Right common carotid artery plus branches (tissue), 1 donor: Measurements from ENCODE around the genes PLS3, UPF3B and NKAP.

DNA sequence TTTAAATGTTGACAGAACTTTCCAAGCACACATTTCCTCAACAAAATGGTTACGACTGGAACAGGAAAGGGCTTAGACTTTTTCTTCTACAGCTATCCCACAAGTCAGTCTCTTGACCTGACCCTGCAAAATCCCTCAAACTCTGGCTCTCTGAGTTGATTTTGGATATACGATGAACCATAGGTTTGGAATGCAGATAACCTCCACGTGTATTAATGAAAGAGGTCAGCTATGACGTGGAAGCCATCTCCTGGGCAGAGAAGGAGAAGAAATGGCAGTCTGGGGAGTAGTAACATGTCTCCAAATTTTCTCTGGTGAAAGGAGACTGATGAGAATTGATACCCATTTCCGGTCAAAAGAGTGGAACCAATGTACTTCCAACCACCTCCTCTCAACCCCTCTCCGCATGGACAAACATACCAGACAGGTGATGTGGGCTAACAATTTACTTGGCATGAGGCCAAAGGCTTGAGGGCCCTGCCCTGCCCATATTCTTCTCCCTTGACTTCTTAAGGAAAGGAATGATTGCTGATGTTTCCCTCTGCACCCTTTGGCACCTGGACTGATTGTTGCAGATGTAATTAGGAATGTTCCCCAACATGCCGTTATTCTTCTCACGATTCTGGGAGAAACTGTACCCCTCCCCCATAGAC lies 697 bp upstream of the PLS3 start:
- PRO-cap = no peak

DNA sequence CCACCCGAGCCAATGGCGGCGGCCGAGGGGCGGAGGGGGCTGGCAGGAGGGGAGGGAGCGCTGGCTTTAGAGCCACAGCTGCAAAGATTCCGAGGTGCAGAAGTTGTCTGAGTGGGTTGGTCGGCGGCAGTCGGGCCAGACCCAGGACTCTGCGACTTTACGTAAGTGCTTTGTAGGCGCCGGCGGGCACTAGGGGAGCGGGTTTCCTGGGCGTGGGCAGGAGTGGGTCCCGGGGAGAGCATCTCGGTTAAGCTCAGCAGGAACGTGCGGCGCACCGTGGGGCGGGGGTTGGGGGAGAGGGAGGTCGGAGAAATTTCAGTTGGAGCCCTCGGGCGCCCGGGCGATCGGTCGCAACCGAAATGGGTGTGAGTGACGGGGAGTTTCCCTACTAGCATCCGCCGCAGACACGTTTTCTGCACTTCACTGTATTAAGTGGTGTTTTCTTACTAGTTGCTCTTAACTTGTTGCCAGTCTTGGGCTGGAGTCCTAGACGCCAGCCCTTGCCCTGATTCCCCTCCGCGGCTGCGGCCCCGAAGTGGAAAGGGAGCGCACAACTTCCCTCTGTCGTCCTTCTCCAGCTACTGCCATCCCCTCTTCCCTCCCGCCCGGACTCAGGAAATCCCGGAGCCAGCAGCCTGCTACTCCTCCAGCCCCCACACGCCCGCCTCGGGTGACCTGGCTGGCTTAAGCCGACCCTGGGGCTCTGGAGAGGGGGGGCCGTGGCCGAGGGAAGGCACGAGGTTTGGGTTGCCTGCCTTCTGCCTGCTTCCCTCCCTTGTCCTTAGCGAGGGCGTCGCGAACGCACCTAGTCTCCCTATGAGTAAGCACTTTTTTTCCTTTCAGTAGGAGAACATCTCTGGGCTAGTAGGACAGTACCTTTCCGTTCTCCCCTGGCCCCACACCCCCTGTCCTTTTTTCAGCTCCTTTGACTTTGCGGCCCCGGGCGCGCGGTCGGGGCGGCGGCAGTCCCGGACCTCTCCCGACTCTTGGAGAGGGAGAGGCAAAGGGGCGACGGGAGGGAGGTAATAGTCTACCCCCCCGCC lies at the start of gene PLS3:
Gene PLS3, plus strand, starts transcription at position 75 of the 1,043 bp plus-strand sequence.
- PRO-cap = bidirectional peak, plus-strand start at position 97 of the sequence, minus-strand start outside the sequence; unidirectional peak, plus-strand start at position 318 of the sequence; bidirectional peak, plus-strand start at position 845 of the sequence, minus-strand start at position 783 of the sequence; unidirectional peak, minus-strand start at position 988 of the sequence

- PRO-cap = no peak
Measured at GRCh38 chrX:115589410-115589829, 28.4 kb downstream of the PLS3 start.

- PRO-cap = no peak
Measured at GRCh38 chrX:115690557-115691139, 129.7 kb downstream of the PLS3 start.

DNA sequence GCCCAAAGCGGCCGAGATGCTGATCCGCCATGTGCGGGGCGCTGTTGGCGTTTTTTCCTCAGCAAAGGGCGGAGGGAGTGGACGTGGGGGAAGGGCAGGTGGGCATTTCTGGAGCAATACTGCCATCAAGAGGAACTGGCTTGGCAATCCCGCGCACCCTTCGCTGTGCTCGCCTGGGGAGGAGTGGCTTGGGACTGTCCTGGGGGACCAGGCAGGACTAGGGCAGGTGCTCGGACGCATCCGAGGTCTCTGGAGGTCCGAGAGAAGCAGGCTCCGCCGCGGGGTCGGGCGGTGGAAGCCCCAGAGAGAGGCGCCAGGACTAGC lies 174.2 kb downstream of the PLS3 start:
- PRO-cap = no peak

DNA sequence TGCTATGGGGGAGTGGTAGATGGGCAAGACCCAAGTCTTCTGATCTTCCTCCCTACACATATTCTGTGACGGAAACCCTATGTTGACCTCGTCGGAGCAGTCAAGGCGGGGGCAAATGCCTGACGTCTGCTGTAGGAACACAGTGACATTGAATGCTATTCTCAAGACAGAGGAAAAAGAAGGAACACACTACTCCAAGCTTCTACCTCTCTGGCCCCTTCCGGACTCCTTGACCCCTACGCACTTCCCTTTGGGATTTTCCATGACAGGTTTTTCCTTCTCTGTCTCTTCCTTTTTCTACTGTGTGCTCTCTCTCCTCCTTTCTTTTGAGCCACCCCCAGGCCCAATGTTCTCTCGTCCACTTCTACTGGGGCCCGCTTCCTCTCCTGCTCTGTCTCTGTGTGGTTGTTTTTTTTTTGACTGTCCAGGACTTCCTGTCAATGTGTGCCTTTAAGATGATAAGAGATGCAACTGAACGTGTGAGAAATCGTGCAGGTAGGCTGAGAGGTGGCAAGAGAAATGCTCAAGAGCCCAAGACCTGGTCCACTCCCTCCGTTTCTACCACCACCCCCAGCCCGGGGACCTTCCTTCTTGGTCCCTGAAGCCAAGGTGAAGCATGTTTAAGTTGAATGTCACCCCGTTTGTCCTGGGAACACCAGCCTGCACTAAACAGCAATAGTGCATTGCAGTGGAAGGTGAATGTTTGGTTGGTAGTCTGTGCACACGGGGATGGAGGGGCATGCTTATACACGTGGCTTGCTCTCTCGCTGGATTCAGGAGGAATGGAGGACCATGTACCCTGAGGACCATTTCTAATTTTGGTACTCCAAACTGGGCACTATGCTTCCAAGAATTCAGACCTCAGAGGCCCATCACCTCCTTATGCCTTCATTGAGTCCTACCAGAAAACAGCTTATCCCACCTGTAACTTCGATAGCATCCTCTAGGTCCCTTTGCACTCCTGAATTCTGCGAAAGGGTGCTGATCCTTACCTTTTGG lies 270.8 kb upstream of the AGTR2 start:
- PRO-cap = no peak

DNA sequence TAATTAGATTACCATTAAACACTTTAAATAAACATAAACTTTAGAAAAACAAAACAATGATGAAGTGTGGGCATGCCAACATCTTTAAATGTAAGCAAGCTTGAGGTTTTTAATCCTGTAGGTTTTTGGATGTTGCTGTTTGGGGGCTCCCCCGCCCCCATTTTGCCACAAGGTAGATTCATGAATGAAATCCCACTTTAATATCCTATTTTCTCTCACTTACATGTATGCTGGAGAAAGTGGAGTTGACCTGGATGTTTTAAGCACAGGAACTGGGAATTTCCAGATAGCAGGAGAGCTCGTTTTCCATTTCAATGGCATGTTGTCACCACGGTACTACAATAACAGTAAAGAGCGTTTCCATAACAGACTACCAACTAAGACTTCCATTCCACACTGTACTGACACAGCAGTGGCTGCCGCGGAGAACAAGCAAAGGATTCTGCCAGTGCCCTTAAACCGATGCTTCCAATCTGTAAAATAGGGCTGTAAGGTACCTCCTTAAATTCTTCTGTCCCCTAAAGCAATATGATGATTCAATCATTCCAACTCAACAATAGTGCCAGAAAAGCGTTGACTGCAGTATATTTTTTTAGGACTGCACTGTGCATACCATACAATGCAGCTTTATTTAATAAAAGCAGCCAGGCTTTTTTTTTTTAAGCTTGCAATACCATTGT lies 144.0 kb downstream of the KLHL13 start:
- PRO-cap = no peak

- PRO-cap = no peak
Measured at GRCh38 chrX:118258802-118259170, 87.1 kb upstream of the WDR44 start.

DNA sequence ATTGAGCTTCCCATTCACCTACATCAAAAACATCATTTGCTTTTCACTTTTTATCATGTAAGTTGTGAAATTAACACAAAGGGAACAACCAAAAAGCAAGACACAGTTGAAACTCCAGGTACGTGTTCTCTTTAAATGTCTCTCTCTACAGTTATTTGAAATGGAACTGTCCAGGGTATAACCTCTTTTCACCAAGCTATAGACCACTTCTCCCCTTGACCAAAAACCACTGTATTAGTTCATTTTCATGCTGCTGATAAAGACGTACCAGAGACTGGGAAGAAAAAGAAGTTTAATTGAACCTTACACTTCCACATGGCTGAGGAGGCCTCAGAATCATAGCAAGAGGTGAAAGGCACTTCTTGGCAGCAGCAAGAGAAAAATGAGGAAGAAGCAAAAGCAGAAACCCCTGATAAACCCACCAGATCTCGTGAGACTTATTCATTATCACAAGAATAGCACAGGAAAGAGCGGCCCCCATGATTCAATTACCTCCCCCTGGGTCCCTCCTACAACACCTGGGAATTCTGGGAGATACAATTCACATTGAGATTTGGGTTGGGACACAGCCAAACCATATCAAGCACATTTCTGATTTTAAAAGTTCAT lies 97.7 kb downstream of the DOCK11 start:
- PRO-cap = no peak

DNA sequence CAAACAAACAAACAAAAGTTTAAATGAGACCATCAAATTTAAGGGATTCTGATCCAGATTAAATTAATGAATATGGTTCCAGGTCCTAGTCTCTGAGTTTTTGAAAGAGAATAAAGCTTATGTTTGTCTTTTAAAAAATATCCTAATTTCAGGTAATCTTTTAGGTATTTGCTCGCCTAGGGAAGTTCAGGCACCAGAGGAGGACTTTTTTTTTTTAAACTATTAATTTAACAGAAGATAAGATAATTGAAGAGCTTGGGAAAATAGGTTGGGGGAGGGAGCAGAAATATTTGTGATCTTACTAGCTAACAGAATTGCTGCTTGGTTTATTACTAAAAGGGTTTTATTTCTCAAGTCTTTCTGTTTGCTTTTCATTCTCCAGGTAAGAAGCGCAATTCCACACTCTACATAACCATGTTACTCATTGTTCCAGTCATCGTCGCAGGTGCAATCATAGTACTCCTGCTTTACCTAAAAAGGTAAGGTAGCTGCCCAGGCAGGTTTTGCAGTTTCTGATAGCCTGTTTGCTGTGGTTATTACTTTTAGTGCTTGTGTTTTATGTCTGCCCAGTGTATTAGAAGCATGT lies 46.2 kb downstream of the IL13RA1 start:
- PRO-cap = no peak

- PRO-cap = no peak
Measured at GRCh38 chrX:119332611-119333248, 66.4 kb upstream of the SLC25A43 start.

DNA sequence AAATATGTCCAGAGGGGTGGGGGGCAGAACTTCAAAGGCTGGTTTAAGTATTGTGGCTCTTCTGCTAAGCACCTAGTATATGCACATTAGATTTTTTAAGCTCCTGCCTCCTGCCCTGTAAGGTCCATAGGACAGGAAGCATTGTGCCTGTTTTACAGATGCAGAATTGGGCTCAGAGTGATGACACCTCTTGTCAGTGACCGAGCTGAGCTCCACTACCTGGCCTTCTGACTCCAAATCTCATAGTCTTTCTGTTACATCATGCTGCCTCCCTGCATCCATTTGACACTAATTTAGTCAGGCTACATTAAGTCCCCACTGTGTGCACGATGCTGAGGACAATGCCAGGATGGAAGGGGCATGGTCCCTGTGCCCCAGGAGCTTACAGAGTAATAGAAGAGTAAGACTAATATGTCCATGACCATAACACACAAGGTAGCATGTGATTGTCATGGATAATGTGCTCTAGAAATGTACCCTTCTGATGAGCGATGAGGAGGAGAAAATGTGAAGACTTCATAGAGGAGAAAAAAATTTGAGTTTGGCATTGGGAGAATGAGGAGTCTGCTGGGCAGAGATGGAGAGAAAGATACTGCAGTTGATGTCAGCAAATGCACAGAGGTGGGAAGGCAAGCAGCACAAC lies 2.0 kb downstream of the SLC25A43 start:
- PRO-cap = no peak

- PRO-cap = no peak
Measured at GRCh38 chrX:119467321-119467898, 834 bp upstream of the SLC25A5 start.

GRCh38 chrX:119470550-119471408 lies 2.5 kb downstream of the SLC25A5 start:
- PRO-cap = no peak

GRCh38 chrX:119573506-119574272 lies 674 bp upstream of the UBE2A start:
- PRO-cap = no peak

- PRO-cap = no peak
Measured at GRCh38 chrX:119755863-119756229, 2.5 kb upstream of the SOWAHD start.

DNA sequence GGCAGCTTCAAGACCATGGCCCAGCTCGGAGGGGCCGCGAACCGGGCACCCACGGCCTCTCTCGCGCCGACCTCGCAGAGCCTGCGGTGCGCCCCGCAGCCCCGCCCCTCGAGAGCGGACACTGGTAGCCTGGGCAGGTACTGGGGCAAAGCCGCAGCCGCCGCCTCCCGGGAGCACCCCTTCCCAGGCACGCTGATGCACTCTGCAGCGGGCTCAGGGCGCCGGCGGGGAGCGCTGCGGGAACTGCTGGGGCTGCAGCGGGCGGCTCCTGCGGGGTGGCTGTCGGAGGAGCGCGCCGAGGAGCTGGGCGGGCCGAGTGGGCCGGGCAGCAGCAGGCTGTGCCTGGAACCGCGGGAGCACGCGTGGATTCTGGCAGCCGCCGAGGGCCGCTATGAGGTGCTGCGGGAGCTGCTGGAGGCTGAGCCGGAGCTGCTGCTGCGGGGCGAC lies 288 bp downstream of the SOWAHD start:
- PRO-cap = no peak

GRCh38 chrX:119852192-119853383 lies at the start of gene UPF3B:
UPF3B (minus strand) TSS chrX:119852963.
- PRO-cap = bidirectional peak, plus-strand start at chrX:119853276, minus-strand start at chrX:119853005

DNA sequence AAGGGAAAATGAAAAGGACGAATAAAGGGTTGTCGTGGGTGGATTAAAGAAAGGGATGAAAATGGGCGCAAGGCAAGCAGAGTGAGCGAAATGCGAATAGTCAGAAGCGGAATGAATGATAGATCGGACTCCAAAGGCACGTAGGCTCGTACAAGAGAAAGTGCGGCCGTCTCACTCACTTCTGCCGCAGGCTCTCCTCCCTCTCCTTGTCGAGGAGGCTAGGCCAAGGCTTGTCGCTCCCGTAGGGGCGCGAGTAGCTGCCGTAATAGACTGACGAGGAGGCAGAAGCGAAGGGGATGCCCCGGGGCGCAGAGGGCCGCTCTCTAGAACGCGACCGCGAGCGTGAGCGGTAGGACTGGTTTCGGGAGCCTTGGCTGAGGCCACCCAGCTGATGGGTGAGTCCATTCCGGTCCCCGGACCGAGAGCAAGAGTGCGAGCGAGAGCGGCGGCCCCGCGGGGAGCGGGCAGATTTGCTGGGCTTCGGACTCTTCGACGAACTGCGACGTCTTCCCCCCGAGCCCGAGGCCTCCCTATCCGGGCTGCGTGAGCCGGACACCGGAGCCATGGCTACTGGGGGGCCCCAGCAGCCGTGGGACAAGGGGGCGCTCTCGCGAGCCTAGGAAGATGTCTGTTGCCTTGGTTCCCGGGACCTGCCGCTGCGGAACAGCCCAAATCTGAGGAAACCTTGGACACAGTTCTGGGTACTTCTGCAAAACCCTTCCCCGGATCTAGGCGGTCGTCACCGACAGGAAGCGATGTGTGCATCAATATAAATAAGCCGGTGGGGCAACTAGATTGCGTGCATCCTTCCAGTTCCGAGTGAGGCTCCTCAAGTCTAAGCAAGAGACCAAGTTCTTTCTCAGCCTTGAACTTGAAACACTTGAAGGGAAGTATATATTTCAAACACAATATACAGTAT lies at the start of gene NKAP:
Gene NKAP, minus strand, starts transcription at position 711 of the 919 bp plus-strand sequence.
- PRO-cap = unidirectional peak, minus-strand start at position 591 of the sequence; unidirectional peak, minus-strand start at position 676 of the sequence

GRCh38 chrX:120199730-120200380 lies 41.4 kb downstream of the RHOXF2 start:
- PRO-cap = no peak